ENCODE measurements around the gene SIPA1.

DNA sequence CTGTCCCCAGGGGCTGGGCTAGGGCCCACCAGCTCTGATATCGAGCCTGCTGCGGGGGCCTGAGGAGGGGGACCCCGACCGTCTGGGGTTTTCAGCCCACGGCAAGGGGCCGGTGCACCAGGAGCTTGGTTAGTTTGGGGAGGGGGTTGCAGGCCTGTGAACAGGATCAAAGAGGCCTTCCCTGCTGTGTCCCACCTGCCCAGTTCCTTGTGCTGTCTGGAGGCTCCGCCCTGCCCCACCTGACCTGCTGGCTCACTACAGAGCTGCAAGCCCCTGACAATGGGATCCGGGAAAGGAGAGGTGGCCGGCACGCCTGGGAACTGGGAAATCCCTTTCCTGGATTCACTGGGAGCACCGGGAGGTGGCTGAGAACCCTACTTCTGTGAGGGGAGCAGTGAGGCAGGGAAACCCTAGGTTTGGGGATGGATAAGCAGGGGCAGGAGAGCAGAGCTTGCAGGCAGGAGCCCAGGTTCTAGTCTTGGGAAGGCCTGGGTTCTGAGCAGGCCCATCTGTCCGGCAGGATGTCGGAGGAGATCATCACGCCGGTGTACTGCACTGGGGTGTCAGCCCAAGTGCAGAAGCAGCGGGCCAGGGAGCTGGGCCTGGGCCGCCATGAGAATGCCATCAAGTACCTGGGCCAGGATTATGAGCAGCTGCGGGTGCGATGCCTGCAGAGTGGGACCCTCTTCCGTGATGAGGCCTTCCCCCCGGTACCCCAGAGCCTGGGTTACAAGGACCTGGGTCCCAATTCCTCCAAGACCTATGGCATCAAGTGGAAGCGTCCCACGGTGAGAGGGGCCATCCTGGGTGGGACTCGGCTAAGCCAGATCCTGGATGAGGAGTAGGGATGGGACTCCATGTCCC lies 685 bp downstream of the CAPN1 start:
- PRO-cap: bidirectional peak, plus-strand start at position 284 of the sequence, minus-strand start at position 218 of the sequence

- PRO-cap: no peak
Observed at GRCh38 chr11:65301617-65302540, 12.8 kb upstream of the CDC42EP2 start.

- PRO-cap: no peak
Observed at GRCh38 chr11:65412599-65413073, 26.2 kb downstream of the FRMD8 start.

GRCh38 chr11:65420786-65420932 lies 34.2 kb downstream of the FRMD8 start:
- PRO-cap: no peak

GRCh38 chr11:65432042-65432923 lies 45.8 kb downstream of the FRMD8 start:
- PRO-cap: no peak

- PRO-cap: no peak
Observed at GRCh38 chr11:65436405-65436650, 49.9 kb downstream of the FRMD8 start.

GRCh38 chr11:65441381-65442274 lies 55.2 kb downstream of the FRMD8 start:
- PRO-cap: no peak

DNA sequence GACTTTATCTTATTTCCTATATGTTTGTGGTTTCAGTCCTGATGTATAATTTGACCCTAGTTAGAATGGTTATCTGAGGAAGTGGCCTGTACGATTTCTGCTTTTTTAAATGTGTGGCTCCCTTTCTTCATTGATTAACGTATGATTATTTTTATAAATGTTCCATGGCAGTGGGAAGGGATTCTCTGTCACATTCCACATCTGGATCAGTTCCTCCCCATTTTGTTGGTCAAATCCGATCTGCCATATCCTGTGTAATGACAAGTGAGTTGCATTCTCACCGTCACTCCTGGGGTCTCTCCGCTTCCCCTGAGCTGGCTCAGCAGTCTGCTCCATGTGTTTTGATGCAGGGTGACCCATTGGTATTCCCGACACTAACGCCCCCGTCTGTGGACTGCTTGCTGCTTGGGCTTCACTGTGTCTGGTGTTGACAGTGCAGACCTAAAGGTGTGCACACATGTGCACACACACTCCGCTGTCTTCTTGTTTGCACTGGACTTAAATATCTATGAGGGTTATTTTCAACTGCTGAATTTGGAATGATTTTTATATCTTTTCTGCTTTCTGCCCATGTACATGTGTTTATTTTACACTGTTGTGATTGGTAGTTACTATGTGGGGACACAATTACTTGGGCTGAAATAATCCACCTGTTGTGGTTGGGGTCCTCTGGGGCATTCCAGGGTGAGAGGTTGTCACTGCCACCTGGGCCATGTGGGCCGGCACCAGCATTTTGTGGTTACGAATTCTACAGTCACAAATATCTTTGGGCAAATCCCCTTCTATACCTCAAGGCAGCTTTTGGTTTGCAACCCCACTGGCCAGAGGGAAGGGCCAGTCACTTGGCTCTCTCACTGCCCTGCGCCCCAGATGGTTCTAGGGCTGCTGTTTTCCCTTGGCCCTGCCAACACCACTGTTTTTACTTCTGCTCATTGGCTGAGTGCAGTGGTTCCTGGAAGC lies 56.7 kb downstream of the FRMD8 start:
- PRO-cap: unidirectional peak, plus-strand start at position 937 of the sequence

- PRO-cap: no peak
Observed at GRCh38 chr11:65481400-65482110, 43.3 kb upstream of the SCYL1 start.

- PRO-cap: no peak
Observed at GRCh38 chr11:65490501-65490717, 34.5 kb upstream of the SCYL1 start.

GRCh38 chr11:65506454-65506980 lies 18.4 kb upstream of the SCYL1 start:
- PRO-cap: bidirectional peak, plus-strand start at chr11:65507119, minus-strand start at chr11:65506852

DNA sequence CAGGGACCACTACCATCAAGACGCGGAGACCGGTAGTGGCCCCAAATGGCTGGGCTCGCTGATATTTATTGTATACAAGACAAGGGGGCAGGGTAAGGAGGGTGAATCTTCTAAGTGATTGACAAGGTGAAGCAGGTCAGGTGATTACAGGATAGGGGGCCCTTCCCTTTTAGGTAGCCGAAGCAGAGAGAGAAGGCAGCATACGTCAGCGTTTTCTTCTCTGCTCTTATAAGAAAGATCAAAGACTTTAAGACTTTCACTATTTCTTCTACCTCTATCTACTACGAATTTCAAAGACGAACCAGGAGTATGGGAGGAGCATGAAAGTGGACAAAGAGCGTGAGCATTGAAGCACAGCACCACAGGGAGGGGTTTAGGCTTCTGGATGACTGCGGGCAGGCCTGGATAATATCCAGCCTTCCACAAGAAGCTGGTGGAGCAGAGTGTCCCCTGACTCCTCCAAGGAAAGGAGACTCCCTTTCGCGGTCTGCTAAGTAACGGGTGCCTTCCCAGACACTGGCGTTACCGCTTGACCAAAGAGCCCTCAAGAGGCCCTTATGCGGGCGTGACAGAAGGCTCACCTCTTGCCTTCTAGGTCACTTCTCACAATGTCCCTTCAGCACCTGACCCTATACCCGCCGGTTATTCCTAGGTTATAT lies 2.8 kb upstream of the SCYL1 start:
- PRO-cap: no peak

DNA sequence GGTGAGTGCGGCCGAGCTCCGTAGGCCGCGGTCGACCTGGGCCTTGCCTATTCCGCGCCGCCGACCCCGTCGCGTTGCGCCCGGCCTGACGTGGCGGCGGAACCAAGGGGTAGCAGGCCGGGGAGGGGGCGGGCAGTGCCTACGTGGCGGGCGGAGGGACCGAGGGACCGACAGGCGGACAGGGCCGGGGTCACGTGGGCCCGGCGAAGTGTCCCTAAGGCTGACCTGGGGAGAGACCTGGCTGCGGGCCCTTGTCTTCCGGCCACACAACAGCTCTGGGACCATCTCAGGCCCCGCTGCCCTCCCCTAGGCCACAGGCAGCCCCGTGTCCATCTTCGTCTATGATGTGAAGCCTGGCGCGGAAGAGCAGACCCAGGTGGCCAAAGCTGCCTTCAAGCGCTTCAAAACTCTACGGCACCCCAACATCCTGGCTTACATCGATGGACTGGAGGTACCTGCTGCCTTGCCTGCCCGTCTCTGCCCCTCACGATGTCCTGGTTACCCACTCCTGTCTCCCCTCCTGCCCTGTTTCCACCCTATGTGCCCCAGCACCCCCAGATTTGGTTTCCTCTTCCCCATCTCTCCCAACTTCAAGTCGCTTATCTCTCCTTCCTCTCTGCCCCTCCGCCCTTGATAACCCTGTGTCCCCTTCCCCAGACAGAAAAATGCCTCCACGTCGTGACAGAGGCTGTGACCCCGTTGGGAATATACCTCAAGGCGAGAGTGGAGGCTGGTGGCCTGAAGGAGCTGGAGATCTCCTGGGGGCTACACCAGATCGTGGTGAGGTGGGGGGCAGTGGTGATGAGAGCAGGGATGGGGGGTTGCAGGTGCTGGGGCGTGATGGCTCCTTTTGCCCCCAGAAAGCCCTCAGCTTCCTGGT lies 621 bp downstream of the SCYL1 start:
- PRO-cap: no peak

DNA sequence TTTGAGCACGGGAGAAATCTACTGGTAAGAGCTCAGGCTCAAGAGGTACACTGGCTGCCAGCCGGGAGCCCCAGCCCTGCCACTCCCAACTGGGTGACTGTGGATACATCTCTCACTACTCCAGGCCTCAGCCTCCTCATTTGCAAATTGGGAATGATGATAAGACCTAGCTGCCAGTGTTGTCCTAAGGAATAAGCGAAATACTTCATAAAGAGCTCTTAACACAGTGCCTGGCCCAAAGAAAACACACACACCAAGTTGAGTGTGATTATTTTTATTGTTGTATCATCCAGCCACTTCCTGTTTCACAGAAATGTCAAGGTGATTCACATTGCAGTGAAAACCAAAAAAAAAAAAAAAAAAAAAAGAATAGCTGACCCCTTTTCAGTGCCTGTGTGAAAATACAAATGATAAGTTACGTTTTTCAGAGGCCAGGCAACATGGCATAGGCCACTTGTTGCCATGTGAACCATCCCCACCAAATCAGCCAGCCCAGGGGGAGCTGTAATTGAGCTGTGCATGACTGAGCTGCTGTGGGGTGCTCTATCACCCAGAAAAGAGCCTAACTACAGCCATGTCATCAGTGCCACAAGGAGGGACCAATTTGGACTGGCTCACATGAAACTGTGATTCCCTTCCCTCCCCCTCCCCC lies 4.4 kb upstream of the ZNRD2 start:
- PRO-cap: no peak

DNA sequence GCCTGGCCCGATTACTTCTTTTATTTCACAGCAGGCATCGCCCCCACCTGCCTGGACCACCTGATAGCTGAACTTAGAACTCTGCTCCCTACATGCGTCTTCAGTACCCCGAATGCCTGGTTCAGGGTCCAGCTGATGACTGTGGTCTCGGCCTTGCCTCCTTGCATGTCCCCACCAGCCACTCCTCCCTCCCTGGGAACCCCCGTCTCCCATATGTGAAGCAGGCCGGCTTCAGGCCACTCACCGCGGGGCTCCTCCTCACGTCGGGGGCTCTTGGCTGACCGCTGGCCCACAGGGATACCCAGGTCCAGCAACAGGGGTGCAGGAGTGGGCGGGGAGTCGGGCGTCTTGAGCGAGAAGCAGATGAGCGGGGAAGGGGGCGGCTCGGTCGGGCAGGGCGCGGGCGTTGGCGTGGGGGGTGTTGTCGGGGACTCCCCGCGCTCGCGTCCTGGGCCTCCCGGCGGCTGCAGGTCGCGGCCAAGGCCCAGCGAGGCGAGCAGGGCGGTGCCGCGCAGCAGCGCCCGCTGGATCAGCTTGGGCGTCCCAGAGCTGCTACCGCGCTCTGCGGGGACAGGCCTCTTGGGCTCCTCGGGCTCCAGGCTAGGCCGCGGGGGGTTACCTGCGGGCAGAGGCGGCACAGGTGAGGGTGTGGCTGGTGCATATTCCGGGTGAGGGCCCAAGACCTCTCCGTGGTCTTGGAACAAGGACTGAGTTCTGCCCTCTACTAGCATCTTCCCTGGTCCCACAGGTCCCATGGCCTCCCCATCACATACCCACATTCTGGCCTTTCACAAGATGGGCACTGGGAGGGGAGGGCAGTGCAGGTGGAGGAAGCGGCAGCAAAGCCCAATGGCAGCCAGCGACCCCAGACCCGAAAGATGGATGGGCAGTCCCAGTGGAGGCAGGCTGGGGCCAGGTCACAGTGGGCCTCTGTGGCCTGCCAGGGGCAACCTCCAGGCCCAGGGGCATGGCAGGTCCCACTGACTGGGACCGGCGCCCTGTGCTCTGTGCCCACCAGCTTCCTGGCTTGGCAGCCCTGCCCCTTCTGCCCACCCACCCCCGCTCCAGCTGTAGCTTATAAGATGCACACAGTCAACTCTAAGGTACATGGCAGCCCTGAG lies 3.9 kb upstream of the KCNK7 start:
- PRO-cap: unidirectional peak, plus-strand start at position 606 of the sequence

DNA sequence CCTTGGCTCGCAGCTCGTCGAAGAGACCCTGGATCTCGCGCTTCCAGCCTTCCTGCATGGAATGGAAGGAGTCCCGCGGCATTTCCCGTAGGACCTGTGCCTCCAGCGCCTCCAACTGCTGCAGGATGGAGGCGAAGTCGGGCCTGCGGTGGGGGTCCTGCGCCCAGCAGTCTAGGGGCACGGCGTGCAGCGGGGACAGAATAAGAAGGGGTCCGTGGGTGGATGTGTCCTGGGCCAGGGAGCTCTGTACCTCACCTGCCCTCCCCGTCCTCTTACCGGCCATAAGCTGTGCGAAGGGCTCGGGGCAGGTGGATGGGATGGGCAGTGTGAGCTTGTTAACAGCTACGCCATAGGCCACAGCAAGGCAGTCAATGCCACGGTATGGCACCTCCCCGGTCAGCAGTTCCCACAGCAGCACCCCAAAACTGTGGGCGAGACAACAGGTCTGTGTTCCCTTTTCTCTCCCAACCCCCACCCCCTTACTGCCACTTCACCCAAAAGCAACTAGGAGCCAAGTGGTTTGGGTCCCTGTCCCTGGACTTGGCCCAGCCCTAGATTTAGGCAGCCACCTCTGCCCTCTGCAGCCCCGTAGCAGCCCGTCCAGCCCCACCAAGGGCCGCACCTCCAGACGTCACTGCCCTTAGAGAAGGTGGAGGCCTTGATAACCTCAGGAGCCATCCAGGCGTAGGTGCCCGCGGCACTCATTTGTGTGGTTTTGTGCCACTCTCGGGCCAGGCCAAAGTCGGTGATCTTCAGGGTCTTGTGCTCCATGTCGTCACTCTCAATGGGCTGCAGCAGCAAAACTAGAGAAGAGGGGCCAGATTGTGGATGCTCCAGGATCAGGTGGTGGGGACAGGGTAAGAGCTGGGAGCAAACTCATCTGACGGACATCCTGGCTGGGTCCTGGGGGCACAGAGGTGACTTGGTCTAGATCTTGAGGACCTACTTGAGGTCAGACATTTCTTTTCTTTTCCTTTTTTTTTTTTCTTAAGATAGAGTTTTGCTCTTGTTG lies 6.1 kb downstream of the MAP3K11 start:
- PRO-cap: no peak

DNA sequence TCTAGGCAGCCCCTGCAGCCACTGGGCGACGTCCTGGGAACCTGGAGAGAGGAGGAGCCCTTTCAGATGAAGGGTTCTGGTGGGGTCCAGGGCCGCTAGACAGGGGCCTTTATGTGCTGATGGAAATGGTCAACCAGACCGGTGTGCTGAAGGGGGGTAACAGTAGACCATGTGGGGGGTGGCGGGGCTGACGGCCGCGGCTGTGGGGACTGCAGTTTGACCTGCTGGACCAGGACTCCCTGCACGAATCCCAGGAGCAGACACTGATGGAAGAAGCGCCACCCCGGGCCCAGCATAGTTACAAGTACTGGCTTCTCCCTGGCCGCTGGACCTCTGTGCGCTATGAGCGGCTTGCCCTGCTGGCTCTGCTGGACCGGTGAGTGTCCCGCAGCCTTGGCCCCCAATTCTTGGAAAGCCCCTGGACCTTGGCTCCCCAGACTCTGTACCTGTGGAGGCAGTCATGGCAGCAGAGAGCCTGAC lies 6.5 kb downstream of the PCNX3 start:
- PRO-cap: no peak

DNA sequence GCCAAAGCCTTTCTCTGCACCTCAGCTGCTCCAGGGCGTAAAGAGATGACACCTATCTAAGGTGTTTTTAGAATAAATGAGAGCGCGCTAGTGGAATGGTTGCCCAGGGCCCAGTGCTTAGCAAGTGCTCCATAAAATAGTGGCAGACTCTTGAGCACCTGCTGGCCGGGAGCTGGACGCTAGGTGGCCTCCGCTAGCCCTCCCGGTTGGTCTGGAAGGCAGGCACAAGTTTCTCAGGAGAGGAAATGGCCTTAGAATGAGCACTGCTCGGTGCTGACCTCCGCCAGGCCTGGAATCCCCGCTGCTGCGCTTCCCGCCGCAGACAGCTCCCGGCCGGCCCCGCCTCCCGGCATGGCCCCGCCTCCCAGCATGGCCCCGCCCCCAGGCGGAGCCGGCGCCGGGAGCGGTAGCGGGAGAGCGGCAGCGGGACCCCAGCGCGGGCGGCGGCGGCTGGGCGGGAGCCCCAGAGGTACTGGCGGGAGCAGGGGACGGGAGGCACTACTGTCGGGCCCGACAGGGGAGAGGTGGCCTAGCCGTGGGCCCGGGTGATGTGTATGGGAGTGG lies at the start of gene SIPA1:
Gene SIPA1 (plus strand): TSS at position 388 of the 564 bp plus-strand sequence.
- PRO-cap: bidirectional peak, plus-strand start at position 434 of the sequence, minus-strand start at position 296 of the sequence

DNA sequence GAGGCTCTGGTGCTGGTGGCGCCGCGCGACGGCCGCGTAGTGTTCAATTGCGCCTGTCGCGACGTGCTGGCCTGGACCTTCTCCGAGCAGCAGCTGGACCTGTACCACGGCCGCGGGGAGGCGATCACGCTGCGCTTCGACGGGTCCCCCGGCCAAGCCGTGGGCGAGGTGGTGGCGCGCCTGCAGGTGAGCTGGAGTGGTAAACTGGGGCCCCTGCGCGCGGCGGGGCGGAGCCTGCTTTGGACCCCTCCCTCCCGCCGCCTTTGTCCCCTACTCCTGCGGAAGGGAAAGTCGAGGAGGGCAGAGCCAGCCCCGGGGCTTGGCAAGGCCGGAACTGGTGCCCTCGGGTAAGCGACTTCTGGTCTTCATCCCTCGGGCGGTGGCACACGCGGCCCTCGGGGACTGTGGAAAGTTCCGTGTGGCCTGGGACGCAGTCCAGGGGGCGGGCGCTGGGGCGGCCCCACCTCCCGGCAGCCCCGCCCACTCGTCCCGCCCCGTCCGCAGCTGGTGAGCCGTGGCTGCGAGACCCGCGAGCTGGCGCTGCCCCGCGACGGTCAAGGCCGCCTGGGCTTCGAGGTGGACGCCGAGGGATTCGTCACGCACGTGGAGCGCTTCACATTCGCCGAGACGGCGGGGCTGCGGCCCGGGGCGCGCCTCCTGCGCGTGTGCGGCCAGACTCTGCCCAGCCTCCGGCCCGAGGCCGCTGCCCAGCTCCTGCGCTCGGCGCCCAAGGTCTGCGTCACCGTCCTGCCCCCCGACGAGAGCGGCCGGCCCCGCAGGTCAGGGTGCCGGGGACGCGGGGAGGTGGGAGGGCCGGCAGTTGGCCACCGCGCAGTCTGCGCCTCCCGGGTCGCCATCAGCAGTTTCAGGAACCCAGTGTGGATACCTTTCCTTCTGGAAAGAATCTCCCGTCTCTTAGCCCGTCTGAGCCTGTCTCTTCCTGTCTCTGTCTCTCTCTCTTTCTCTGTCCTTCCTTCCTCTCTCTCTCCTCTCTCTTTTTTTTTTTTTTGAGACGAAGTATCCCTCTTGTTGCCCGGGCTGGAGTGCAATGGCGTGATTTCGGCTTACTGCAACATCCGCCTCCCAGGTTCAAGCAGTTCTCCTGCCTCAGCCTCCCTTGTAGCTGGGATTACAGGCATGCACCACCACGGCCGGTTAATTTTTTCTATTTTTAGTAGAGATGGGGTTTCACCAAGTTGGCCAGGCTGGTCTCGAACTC lies 9.4 kb downstream of the SIPA1 start:
- PRO-cap: no peak

GRCh38 chr11:65781157-65782088 lies 647 bp upstream of the AP5B1 start:
- PRO-cap: no peak

Measured in cardiac septum (tissue), 1 donor.